SEM (cell line): ENCODE data around the genes GUCY2F and CAPN6.

DNA sequence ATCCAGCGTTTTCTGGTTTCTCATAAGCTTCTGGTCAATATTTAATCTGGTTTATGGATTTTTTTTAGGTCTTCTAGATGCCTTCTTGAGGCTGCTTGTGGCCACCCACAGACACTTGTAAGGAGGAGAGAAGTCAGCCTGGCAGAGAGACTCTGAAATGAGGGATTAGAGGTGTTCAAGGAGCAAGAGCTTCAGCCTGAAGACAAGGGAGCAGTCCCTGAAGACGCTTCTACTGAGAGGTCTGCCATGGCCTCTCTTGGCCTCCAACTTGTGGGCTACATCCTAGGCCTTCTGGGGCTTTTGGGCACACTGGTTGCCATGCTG, 7.7 kb downstream of the CLDN2 start:
- PRO-cap = no peak

- PRO-cap = no peak
These were observed 13.3 kb downstream of the CLDN2 start for GRCh38 chrX:106933460-106933978.

DNA sequence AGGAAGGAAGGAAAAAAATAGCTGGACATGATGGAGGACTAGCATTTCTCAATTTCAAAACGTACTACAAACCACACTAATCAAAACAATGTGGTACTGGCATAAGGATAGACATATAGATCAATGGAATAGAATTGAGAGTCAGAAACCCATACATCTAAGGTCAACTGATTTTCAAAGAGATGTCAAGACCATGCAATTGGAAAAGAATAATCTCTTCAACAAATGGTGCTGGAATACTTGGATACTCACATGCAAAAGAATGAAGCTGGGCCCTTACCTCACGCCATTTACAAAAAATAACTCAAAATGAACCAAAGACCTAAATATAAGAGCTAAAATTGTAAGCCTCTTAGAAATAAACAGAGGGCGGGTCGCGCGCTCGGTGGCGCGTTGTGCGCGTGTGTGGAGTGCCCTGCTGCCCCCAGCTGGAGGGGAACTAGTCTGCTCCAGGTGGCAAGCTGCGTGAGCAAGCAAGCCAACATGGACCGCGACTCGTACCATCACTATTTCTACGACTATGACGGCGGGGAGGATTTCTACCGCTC, 65.8 kb downstream of the DNAAF6 start:
- PRO-cap = no peak

DNA sequence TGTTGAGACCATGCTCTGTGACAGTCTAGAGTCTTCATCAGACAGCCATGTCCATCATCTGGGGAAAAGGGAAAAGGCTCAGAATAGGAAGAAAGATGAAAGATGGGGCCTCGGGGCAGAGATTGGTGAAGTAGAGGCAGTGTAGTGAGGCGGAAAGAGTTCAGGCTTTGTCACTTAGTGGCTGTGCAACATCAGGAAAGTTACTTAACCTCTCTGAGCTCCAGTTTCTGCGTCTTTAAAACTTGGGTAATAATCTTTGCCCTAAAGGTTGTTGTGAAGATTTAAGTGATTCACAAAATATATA, 46.8 kb downstream of the PRPS1 start:
- PRO-cap = no peak

GRCh38 chrX:107721158-107721724, 54.3 kb downstream of the TSC22D3 start:
- PRO-cap = no peak

DNA sequence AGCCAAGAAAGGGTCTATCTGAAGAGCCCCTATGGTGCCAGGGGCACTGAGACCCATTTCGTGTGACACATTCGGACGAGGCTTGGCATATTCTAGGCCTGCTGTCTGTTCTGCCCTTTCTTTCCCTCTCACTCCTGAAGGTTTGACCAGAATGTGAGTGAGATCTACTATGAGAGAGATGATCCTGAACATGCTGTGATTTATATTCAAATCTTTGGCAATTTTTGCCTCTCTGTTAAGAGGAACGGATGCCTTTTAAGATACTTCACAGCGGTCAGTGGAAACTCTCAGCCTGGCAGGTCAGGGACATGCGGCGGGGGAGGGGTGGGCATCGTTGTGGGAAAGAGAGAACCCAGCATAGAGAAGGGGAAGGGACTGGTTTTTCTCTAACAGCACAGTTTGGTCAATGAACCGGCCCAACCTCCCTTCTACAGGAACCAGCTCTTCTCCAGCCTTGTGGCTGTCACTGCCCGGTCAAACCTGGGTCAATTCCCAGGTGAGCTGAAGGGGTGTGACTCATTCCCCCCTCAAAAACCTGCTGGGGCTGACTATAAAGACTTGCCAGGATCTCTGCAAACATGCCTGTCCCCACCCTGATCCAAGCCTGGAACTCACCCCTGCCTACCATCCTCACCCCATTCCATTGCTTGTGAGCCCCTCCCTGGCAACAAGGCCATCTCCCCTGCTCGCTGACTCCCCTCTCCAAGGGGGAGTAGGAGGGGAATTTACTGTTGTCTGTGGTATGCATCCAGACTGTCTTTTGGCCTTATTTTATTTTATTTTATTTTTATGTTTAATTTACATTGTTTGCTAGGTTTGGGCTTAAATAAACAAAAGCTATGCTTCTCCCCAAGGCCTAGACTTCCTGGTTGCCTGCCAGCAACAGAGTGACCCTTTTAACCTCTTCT, 49.8 kb downstream of the TSC22D3 start:
- PRO-cap = no peak

GRCh38 chrX:107773888-107774560, 1.6 kb downstream of the TSC22D3 start:
- PRO-cap = no peak

GRCh38 chrX:107827261-107827905, 1.7 kb downstream of the MID2 start:
- PRO-cap = no peak

DNA sequence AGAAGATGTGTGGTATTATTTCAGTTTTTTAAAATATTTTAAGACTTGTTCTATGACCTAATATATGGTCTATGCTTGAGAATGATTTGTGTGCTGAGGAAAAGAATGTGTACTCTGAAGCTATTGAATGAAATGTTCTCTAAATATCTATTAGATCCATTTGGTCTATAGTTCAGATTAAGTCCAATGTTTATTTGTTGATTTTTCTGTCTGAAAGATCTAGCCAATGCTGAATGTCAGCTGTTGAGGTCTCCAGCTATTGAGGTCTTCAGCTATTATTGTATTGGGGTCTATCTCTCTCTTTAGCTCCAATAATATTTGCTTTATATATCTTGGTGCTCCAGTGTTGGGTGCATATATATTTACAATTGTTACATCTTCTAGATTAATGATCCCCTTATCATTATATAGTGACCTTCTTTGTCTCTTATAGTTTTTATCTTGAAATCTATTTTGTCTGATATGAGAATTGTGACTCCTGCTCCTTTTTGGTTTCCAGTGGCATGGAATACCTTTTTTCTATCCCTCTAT, 363.5 kb upstream of the IRS4 start:
- PRO-cap = no peak

GRCh38 chrX:109481976-109482508, at the start of gene GUCY2F:
Gene GUCY2F (minus strand): TSS chrX:109482086.
- PRO-cap = no peak

DNA sequence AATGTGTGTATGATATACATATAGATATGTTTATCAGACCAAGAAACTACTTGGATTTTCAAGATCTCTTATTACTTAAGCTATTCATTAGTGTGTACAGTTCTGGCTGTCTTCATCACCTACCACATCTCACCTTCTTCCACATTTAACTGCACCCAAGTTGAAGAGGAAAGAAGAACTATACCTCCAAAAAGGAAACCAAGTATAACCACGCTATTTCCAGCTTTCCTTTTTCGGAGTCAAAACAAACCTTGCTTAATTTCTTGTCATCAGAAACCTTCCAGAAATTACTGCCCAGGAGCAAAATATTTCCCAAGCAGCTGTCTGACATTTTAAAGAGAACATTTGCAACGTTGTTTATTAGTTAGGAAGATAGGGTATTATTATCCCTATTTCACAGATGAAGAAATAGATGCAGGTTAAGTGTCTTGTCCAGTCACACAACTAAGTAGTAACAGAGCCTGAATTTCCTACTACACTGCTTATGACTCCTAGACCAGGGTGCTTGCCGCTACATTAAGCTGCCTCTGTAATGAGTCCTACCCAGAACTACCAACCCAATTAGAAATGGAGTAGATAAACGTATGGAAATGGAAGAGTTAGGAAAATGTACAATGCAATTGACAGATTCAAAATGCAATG, 2.2 kb upstream of the ACSL4 start:
- PRO-cap = no peak

- PRO-cap = no peak
These were observed 1.2 kb downstream of the AMMECR1 start for GRCh38 chrX:110316634-110317048.

- PRO-cap = unidirectional peak, plus-strand start at chrX:110317348
These were observed 738 bp downstream of the AMMECR1 start for GRCh38 chrX:110317049-110317645.

DNA sequence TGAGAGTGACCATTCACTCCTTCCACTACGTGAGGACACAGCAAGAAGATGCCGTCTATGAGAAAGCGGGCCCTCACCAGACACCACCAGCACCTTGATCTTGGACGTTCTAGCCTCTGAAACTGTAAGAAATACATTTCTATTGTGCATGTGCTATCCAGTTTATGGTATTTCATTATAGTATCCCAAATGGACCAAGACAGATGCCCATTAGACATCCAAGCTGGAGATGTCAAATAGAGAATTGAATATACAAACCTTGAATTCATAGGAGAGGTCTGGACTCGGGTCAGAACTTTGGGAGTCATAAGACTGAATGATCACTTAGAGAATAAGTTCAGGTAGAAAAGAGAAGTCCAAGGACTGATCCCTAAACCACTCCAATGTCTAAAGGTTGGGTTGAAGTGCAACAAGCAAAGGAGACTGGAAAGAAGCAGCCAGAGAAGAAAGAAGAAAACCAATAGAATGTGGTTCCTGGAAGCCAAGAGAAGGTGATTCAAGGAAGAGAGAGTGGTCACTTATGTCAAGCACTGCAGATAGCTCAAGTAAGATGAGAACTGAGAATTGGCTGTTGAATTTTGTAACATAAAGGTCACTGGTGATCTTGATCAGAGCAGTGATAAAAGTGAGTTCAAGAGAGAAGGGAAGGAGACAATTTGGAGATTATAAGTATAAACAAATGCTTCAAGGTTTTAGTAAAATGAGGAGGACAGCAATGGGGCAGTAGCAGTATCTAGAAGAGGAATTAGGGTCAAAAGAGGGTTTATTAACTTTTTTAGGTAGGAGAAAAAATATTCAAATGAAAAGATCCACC, 97.9 kb upstream of the PAK3 start:
- PRO-cap = no peak

DNA sequence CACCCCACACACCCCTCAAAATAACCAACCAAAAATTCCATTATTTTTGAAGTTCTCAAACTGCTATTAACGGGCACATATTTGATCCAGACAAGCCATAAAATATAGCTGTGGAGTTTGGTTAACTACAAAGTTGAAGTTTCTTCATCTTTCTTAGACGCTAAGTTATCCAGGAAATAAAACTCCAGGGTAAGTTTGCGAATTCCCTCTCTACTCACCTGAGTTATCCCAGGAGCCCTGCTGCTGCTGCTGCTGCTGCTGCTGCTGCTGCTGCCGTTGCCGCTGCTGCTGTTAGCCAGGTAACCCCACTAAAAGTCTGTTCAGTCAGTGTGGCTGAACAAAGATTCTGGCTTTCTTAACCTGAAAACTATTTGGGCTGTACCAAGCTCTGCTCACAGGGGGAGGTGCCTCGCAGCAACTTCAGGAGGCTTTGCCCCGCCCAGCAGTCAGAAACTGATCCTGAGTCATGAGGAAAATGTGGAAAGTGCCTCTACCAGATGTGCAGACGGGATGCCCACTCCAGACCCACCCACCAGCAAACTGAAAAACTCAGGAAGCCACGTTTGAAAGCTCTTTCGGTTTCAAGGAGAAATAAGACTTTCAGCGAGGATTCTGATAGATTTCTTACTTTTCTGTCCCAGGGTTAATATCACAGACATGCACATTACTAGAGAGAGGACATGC, at the start of gene CAPN6:
Gene CAPN6, minus strand, starts transcription at position 331 of the 684 bp plus-strand sequence.
- PRO-cap = no peak

DNA sequence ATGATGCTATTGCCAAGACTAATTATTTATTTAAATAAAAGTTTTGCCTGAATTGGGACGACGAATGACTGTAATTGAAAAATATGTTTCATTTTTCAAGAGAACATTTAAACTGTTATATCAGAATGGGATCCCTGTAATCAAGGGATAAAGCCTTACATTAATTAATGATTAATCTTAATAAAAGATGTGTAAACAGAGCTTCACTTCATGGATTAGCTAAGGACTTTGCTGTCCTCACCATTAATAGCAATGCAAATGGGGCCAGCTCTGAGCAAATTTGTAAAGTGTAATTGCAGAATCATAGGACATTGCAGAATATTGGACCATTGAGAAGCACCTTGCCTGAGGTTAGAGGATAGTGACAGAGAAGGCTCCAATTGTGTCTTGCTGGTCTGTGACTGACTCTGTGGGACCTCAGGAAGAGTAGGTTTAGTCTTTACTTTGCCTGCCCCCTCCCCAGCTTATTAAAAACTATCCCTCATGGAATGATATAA, 4.0 kb downstream of the RTL4 start:
- PRO-cap = no peak

- PRO-cap = no peak
These were observed 21.4 kb downstream of the AMOT start for GRCh38 chrX:112819175-112819706.

- PRO-cap = no peak
These were observed 3.8 kb downstream of the IL13RA2 start for GRCh38 chrX:115013689-115013963.

DNA sequence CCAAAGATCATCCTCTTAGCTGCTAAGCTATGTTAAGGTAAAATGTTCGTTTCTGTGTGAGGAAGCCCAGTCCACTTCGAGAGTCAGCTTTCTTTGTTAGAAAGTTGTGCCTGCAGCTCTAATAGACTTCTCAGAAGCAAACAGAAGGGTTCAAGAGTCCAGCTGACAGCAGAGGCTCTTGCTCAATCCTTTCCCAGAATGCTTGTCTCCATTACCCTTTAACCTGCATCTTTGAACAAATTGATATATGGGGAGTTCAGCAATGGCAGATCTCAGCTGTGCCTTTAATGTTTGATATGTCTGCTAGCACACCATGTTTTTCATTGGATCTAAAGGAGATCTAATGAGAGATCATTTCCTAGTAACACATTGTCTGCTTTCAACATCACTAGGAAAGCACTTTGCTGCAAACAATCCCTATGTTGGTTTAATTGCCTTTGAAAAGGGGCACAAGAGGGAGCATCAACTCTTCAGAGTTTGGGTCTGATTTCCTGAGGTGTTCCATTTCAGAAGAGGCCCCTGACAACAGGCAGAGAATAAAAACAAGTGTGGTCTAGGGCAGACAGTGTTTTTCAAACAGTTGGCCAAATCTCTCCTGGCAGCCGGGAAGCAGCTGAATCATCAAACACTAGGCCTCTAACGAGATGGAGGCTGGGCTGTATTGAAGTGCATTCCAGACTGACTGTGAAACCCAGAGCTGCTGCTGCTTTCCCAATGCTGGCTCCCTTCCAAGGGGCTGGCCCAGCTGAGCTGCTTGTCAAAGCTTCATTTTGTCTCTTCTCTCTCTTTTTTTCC, 55.5 kb downstream of the LUZP4 start:
- PRO-cap = no peak

- PRO-cap = no peak
These were observed 1.5 kb upstream of the PLS3 start for GRCh38 chrX:115559282-115560150.